ENCODE results near the genes KIFC3, MMP15, PRSS54 and GOT2.

DNA sequence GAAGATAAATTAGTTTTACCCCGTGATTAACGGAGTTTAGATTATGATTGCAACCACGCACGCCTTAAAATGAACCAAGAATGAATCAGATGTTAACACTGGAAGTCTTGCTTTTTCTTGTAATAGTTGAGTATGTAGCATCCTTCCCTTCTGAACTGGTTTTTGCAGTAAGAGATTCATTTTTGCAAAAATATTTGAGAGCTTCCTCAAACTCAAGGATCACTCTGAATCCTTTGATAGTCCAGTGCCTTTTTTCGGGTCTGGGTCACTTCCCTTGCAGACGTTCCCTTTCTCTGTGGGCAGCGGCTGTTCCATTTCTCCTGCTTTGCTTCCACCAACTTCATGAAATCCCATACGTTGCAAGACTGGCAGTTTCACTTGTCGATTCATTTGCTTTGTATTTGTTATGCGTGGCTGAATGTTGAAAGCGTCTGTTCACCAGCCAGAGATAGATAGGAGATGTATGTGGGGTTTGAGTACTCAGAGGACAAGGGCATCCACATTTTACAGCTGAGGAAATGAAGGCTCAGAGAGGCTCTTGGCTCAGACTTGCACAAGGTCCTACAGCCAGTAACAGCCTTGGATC, 1.1 kb upstream of the CCDC102A start:
- PRO-cap, 7 experiments, result no peak in any of the 7 experiments
- RAMPAGE, long total RNA, 2 experiments, result no peak in any of the 2 experiments

DNA sequence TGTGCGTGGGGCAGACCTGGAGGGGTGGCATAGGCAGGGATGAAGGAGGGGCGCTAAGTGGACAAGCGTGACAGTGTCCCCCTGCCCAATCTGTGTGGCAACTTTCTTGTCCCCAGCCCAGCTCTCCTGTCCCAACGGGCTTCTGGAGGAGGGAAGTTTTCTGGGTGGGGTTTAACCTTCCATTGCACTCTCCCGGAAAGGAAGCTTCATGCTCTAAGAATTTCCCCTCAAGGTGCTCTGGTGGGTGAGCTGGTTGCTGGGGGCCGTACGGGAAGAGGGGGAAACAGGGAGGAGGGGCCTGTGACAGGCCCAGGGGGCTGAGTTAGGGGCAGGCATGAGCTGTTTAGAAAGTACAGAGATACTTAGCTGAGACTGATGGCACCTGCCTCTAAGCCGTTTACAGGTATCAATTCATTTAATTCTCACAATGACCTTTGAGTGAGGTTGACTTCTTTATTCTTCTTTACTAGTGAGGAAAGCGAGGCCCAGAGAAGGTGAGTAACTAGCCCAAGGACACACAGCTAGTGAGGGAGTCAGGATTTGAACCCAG, 18.7 kb downstream of the ADGRG1 start:
- PRO-cap, 7 experiments, result no peak in any of the 7 experiments
- RAMPAGE, long total RNA, 2 experiments, result no peak in any of the 2 experiments

DNA sequence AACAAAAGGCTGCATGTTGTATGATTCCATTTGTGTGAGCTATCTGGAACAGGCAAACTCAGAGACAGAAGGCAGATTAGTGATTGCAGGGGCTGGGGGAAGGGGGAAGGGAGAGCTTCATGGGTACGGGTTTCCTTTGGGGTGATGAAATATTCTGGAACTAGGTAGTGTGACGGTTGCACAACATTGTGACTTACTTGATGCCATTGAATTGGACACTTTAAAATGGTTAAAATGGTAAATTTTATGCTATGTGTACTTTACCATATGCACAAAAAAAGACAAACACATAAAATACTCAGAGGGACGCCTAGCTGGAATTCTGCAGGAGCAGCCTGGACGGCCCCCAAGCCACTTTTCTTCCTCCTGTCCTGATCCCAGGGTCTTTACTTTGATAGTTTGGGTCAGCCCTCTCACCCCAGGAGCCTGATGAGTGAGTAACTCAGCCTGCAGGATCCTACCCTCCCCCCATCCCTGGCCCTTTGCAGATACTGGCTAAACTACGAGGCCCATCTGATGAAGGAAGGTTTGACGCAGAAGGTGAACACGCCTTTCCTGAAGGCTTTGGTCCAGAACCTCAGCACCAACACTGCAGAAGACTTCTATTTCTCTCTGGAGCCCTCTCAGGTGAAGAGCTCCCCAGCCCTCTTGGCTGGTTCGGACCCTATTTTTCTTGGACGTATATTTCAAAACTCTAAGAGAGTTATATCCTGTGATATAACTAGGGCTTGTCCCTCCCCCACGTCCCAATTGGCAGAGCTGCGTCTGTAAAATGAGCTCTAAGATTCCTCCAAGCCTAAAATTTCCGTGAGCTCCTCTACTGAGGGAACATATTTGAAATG, 7.8 kb downstream of the ADGRG3 start:
- PRO-cap, 7 experiments, result no peak in any of the 7 experiments
- RAMPAGE, long total RNA, 2 experiments, result no peak in any of the 2 experiments

DNA sequence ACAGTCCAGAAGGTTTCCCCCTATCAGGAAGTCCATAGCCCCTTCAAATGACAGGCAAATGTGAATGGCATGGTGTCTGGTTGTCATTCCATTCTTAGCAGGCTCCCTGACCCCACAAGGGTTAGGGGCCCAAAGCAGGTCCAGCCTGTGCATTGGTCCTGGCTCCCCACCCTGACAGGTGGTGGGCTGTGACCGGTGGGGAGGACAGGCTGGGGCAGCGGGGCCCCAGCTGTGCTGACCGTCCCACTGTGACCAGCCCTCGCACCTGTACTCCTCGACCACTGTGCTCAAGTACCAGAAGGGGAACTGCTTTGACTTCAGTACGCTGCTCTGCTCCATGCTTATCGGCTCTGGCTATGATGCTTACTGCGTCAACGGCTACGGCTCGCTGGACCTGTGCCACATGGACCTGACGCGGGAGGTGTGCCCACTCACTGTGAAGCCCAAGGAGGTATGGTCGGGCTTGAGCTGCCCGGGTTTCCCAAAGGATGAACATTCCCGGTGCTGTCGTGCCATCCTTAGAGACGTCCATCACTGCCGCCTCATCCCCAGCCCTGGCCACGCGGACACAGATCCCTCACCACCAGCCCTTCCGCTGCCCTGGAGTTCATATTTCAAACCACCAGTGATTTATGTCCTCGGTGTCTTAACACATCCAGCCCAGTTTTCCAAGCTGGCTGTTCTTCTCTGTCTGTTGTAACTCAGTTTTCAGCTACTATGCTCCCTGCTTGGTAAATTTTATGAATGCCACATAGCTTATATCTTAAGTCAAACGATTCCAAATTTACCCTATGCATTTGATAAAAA, 7.3 kb downstream of the DRC7 start:
- PRO-cap, 7 experiments, result peak in 1 of 7 experiments; most common minus-strand start position 285 of the sequence (in 1)
- RAMPAGE, long total RNA, 2 experiments, result no peak in any of the 2 experiments

DNA sequence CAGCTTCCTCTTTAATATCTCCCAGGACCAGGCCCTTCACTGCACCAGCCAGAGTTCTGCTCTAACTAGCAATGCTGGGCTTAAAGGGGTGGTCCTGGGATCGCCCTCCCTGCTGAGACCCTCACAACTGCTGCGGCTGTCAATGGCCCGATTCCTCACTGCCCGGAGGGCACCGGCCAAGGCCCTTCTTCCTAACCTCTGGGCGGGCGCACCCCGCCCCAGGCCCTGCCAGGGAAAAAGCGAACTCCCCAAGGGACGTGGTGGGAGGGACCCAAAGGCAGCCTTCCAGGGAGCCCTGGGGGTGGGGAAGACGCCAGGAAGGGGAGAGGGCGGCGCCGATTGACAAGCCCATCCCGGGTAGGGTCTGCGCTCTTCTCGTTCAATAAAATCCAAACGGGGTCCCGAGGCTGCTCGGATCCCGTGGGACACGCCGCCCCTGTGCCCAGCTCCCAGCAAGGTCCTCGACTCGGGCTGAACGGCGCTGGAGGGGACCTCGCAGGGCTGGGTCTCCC, 521 bp downstream of the KIFC3 start:
- PRO-cap, 7 experiments, result peak in 4 of 7 experiments; most common plus-strand start position 316 of the sequence (in 2); most common minus-strand start position 220 of the sequence (in 3)
- RAMPAGE, long total RNA, 2 experiments, result no peak in any of the 2 experiments

DNA sequence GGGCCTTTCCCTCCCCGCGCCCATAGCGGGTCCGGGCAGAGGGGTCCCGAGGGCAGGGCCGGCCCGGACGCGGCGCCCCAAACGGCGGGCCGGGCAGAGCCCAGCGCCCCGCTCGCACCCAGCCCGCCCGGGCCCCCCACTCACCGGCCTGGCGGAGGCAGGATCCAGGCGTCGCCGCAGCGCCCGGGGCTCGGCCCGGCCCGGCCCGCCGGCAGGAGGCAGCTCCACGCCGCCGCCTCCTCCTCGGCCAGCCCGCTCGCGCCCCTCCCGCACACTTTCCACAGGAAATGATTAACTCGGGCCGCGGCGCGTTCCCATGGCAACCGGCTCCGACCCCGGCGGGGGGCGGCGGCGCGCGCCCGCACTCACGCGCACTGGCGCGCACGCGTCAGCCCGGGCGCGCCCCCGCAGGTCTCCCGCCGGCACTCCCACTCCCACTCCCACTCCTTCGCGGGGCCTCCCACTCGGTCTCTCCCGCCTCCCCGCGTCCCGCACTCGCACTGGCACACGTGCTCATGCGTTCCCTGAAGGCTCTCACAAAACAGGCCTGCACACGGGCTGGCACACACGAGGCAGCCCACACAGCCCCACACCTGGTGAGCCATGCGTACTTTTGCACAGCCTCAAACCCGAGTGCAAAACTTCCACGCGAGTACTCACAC, at the start of gene KIFC3:
TSS of gene KIFC3 (minus strand) at position 266 of the 662 bp plus-strand sequence.
- PRO-cap, 7 experiments, result peak in 7 of 7 experiments; most common plus-strand start position 410 of the sequence (in 2); most common minus-strand start position 260 of the sequence (in 6)
- RAMPAGE, long total RNA, 2 experiments, result no peak in any of the 2 experiments

- PRO-cap, 7 experiments, result no peak in any of the 7 experiments
- RAMPAGE, long total RNA, 2 experiments, result no peak in any of the 2 experiments
These were observed 1.4 kb upstream of the KIFC3 start for GRCh38 chr16:57803851-57803989.

DNA sequence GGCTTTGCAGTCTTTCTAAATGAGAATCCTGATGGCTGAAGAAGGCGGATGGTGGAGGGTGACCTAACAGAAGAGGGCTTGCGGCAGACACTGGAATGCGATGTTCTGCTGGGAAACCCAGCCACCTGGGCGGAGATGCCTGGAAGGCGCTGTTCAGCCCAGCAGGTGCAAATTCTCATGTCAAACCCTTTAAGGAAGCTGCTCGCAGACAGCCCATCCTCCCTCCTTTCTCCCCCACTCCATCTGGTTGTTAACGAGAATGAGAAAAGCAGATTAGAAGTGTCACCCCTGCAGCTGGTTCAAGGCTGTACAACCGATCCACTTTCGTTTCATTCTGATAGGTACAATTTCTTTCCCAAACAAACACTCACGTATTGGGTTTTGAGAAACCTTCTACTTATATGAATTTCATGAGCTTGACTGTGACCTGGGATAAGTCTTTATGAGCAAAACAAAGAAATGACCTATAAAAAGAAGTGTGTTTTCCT, 44.1 kb upstream of the KIFC3 start:
- PRO-cap, 7 experiments, result no peak in any of the 7 experiments
- RAMPAGE, long total RNA, 2 experiments, result no peak in any of the 2 experiments

DNA sequence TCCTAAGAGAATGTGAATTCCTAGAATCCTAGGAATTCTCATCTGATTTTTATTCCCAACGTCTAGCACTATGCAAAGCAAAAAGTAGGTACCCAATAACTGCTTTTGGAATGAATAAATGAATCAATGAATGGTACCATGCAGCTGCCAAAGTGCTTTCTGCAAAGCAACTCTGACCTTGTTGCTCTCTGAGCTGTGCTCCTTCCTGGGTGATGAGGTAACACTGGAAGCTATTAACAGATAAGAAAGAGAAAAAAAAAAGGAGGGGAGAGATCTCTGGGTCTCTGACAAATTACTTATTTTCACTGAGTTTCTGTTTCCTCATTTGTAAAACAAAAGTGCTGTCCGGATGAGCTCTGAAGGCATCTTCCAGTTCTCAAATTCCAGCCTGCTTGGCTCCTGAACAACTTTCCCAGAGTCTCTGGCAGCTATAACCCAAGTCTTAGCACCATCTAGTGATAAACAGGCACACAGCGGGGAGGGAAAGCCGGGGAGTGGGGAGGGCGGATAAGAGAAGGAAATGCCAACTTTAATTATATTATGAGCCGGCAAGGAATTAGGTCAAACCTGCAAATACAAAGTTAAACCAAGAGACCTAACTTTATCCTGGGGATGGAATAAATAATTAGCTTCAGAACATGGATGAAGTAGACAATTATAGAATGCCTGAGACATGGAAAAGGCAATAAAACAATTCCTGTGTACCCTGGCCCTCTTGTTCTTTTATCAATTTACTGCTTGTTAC, 61.2 kb upstream of the KIFC3 start:
- PRO-cap, 7 experiments, result no peak in any of the 7 experiments
- RAMPAGE, long total RNA, 2 experiments, result no peak in any of the 2 experiments

- PRO-cap, 7 experiments, result no peak in any of the 7 experiments
- RAMPAGE, long total RNA, 2 experiments, result no peak in any of the 2 experiments
These were observed 79.0 kb downstream of the CNGB1 start for GRCh38 chr16:57891928-57892275.

DNA sequence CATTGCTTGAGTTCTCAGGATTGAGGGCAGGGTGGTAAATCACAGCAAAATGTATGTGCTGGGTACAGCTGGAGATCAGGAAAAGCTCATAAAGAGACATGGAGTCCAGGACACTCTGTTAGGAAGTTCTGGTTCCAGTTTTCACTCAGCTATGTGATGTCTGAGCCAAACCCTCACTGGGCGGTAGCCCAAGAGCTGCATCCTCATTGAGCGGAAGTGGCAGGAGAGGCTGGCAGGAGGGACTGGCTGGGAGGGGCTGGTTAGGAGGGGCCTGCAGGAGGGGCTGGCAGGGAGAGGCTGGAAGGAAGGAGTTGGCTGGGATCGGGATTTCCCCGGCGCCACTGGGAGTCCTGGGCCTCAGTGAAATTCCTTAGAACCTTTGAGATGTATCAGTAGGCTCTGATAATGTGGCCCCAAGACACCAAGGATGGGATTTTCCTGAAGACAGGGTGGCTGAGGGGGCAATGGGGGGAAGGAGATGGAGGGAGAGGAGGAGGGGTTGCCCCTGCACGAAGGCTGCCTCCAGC, 32.0 kb downstream of the CNGB1 start:
- PRO-cap, 7 experiments, result no peak in any of the 7 experiments
- RAMPAGE, long total RNA, 2 experiments, result no peak in any of the 2 experiments

GRCh38 chr16:57997874-57998730, 2.4 kb downstream of the ZNF319 start:
- PRO-cap, 7 experiments, result no peak in any of the 7 experiments
- RAMPAGE, long total RNA, 2 experiments, result no peak in any of the 2 experiments

GRCh38 chr16:58025345-58025882, at the start of gene MMP15:
Gene MMP15 (plus strand): TSS chr16:58025754.
- PRO-cap, 7 experiments, result peak in 7 of 7 experiments; most common plus-strand start chr16:58025754 (in 7)
- RAMPAGE, long total RNA, 2 experiments, result no peak in any of the 2 experiments

DNA sequence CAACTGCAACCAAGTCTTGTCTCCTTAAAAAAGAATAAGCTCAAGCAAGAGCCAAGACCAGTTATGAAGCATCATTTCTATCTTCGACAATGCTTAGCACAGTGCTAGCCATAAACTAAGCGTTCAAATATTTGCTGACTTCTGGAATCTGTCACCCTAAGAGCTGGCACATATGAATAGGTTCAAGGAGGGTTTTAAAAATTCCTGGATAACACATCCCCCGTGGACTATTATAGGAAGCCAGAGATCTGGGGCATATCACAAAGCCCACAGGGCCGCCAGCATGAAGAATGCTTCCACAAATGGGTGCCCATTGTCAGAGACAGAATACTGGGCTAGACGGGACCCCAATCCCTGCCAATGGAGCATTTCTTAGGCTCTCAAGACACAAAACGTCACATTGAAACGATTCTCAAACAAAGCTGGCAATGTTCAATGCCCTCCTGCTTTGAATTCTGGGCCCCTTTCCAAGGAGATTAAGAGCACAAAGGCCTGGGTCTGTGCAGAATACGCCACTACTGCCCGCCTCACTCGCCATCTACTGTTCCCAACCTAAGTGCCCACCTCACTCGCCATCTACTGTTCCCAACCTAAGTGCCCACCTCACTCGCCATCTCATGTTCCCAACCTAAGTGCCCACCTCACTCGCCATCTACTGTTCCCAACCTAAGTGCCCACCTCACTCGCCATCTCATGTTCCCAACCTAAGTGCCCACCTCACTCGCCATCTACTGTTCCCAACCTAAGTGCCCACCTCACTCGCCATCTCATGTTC, 9.8 kb downstream of the CFAP20 start:
- PRO-cap, 7 experiments, result no peak in any of the 7 experiments
- RAMPAGE, long total RNA, 2 experiments, result no peak in any of the 2 experiments

DNA sequence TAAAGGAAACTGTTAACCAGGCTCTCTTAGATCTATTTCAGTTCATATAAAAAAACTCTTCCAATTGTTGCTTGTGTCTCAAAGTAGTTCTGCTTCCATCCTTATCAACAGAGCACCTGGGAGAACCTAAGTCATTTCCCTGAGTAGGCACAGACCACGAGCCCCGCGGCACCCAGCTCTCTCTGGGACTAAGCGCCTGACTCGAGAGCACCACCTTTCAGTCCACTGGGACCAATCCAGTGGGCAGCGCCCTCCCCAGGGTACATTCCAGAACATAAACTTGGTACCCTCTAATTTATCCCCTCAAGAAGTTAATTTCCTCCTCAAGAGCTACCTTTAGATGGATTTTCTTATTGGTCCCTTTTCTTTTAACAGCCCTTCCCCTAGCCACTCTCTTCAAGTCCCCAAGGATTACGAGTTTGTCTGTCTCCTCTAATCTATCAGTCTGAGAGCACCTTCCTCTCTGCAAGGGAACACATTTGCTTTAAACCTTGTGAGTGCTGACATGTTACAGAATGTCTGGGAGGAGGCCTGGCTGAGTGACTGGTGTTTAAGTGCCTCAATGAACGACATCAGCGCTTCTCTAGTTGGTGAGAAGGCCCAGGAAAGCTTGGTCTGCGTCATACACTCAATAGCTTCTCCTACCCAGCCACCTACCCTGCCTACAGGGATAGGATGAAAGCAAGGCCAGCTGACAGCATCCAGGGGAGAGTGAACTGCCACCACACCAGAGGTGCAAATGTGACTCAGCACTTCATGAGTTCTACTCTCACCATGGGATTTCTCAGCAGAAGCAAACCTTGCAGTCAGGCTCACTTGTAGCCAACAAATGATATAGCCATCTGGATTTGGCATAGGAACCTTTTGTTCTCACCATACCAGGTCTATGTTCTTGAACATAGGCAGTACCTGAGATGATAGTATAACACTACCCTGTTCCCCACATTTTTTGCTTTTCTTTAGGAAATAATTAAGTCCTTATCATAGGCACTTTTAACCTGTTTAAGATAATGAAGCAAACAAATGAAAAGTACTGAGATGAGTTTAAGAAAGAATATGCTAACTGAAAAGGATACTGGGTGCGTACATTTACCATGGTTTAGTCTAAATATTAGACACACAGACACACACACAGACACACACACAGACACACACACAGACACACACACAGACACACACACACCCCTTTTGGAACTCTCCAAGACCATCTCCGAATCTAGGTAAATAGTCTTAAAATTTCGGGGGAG, 31.6 kb upstream of the CFAP20 start:
- PRO-cap, 7 experiments, result no peak in any of the 7 experiments
- RAMPAGE, long total RNA, 2 experiments, result no peak in any of the 2 experiments

DNA sequence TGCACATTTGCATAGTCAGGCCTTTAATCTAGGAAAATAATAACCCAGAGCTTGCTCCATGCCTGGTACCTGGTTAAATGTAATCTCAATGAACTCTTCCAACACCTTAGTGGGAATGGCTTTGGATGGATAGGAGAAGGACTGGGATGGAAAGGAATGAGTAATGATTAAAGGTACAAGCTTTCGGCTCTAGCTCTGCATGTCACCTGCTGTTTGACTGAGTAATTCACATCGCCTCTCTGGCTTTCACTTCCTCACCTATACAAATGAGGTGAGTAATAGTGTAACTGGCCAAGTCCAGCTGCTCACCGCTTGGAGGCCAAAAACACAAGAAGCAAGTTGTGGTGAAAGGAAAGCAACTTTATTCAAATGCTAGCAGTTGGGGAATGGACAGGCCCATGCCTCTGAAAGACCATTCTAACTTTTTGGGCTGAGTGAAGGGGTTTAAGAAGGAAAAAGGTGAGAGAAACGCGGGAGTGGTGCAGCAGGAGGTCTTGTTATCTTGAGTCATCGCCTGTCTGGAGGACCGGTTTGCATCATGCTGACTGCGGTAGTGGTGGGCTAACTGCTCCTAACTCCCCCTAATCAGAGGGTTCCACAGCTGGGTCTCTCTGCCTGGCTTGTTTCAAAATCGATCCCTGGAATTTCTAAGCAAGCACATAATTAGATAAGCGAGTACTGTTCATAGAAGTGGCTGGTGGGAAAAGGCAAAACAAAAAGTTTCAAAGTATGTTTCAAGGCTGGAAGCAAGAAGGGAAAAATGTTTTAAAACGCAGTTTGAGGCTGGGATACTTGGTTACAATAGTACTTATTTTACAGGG, 6.1 kb upstream of the CCDC113 start:
- PRO-cap, 7 experiments, result no peak in any of the 7 experiments
- RAMPAGE, long total RNA, 2 experiments, result no peak in any of the 2 experiments

GRCh38 chr16:58294924-58295630, at the start of gene PRSS54:
Gene PRSS54 (minus strand): TSS chr16:58295025.
- PRO-cap, 7 experiments, result peak in 1 of 7 experiments; most common plus-strand start chr16:58295397 (in 1)
- RAMPAGE, long total RNA, 2 experiments, result no peak in any of the 2 experiments

DNA sequence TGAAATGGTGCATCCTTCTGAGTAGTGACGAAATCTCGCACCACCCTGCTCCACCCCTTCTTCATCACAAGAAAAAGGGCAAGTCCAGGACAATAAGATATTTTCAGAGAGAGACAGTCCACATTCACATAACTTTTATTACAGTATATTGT, 23.7 kb upstream of the PRSS54 start:
- PRO-cap, 7 experiments, result no peak in any of the 7 experiments
- RAMPAGE, long total RNA, 2 experiments, result no peak in any of the 2 experiments

GRCh38 chr16:58459327-58459662, 40.6 kb upstream of the NDRG4 start:
- PRO-cap, 7 experiments, result no peak in any of the 7 experiments
- RAMPAGE, long total RNA, 2 experiments, result no peak in any of the 2 experiments

- PRO-cap, 7 experiments, result peak in 7 of 7 experiments; most common plus-strand start chr16:58734406 (in 7); most common minus-strand start chr16:58734307 (in 7)
- RAMPAGE, long total RNA, 2 experiments, result start-site peak on the minus strand in 2 of 2 experiments, at chr16:58734257-58734334 at its widest, 73 to 147 reads per replicate
These were observed at the start of gene GOT2 for GRCh38 chr16:58733496-58734564. Gene GOT2 (minus strand): TSS chr16:58734316.